ENCODE results near the genes LONP2 and CBLN1.

GRCh38 chr16:46581464-46581932 lies 39.7 kb downstream of the SHCBP1 start:
- RRBS, result no CpG with 5 or more reads among the region's 2 CpGs

- RRBS, result no CpG with 5 or more reads among the region's 11 CpGs
Measured at GRCh38 chr16:46737761-46738291, 10.3 kb downstream of the MYLK3 start.

DNA sequence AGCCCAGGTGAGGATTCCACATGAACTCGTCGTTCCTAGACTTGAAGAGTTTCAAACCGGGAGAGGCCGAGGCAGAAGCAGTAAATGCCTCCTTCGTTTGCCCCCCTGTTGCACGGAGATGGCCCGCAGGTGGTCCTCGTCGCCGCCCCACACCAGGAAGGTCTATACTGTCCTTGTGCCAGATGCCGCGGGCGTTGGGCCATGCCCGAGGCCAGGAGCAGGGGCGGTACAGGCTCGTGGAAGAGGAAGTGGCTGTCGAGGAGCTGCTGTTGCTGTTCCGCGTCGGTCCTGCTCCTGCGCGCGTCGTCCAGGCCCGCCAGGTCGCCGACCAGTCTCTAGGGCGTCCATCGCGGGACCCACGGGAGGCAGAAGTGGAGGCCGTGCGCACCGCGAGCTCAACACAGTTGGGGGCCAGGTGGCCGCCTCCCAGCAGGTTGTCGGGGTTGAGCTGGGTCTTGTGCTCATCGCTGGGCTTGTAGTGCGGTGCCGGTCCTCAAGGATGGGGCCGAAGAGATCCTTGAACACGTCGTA lies 12.9 kb upstream of the C16orf87 start:
- RRBS, result no CpG with 5 or more reads among the region's 43 CpGs

GRCh38 chr16:46911185-46911402 lies 26.9 kb downstream of the GPT2 start:
- RRBS, result no CpG with 5 or more reads among the region's 2 CpGs

DNA sequence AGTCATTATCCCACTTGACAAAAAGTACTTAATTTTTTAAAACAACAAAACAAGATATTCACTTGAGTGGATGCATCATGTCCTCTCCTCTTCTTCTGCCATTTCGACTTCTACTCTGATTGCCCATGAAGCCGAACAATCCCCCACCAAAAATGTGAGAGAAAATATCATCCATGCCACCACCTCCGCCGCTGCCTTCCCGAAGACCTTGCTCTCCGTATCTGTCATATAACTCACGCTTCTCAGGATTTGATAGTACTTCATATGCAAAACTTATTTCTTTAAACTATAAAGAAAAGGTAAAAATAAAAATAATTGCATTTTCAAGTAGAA lies 2.2 kb downstream of the DNAJA2 start:
- RRBS, result no CpG with 5 or more reads among the region's 7 CpGs

- RRBS, result no CpG with 5 or more reads among the region's 6 CpGs
Measured at GRCh38 chr16:47058585-47058987, 85.1 kb upstream of the DNAJA2 start.

GRCh38 chr16:47291185-47292002 lies 147.6 kb upstream of the NETO2 start:
- RRBS, result no CpG with 5 or more reads among the region's 6 CpGs

DNA sequence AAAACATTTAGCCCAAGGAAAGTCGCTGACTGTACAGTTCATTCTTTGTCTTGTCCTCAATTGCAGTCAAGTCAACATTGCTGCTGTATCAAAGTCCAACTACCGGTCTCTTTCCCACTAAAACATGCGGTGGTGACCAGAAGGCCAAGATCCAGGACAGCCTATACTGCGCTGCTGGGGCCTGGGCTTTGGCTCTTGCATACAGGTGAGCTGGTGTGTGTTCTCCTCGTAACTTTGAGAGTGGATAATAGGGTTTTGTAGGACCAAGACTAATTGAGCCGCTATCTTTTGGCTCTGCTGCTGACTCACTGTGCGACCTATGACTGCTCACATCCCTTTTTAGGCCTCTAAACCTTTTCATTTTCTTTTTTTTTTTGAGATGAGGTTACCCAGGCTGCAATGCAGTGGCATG lies 38.6 kb downstream of the PHKB start:
- RRBS, result no CpG with 5 or more reads among the region's 7 CpGs

DNA sequence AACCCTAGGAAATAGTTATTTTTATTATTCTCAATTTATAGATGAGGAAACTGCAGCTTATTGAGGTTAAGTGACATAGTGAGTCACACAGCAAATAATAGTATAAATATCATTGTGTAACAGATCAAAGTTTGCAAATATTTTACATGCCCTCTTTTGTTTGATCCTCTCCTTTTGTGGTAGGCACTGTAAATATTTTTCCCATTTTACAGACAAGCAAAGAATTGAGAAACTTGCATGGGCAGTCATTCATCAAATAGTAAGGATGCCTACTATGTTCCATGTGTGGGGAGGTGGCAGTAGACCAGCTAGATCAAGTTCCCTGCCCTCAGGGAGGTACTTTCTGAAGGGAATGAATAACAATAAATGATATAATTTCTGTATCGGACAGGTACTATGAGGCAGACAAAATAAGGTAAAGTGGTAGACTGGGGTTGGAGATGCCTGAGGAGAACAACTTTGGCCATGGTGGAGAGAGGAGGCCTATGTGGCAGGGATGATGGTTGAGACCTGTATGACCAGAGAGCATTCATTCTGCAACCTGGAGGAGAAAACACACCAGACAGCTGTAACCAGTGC lies 173.1 kb downstream of the PHKB start:
- RRBS, result no CpG with 5 or more reads among the region's 1 CpG

GRCh38 chr16:47663493-47663938 lies 202.4 kb downstream of the PHKB start:
- RRBS, result no CpG with 5 or more reads among the region's 3 CpGs

- RRBS, result no CpG with 5 or more reads among the region's 1 CpG
Measured at GRCh38 chr16:47687943-47688336, 226.8 kb downstream of the PHKB start.

GRCh38 chr16:48244112-48245166 lies at the start of gene LONP2:
Gene LONP2, plus strand, starts transcription at chr16:48244300.
- RRBS, result 3% methylated on average over 12 of the region's 71 CpGs

DNA sequence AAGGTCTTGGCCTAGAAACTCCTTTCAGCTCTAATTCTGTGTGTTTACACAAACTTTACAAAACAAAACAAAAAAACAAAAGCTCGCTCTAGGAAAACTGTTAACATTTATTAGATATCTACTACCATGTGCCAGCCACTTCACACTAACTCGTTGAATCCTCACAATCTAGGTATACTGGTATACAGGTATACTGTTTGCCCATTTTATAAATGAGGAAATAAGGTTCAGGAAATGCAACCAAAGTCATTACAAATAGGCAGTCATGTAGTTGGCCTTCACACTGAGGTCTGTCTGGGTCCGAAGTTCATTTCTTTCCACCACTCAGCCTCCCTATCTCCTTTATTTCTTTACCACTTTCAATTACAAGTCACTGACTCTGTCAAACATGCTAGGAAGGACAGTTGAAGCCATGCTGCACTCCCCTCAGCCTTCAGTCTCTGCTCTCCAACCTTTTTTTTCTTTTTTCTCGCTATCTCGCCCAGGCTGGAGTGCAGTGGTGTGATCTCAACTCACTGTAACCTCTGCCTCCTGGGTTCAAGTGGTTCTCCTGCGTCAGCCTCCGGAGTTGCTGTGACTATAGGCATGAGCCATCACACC lies 20.7 kb upstream of the SIAH1 start:
- RRBS, result no CpG with 5 or more reads among the region's 7 CpGs

- RRBS, result no CpG with 5 or more reads among the region's 15 CpGs
Measured at GRCh38 chr16:48409768-48410807, 24.9 kb upstream of the SIAH1 start.

DNA sequence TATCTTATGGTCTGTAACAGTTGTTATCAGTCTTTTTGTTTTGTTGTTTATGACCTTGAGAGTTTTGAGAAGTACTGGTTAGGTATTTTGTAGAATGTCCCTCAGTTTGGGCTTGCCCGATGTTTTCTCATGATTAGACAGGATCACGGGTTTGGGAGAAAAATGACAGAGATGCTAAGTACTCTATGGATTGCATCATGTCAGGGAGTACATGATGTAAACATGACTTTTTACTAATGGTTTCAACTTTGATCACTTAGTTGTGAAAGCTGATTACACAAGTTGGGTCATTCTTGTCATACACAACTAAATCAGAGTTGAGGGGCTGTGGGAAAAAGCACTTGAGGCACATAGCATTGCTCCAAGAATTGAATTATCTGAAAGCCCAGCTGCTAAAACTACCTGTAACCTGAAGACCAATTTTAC lies 94.8 kb upstream of the SIAH1 start:
- RRBS, result no CpG with 5 or more reads among the region's 2 CpGs

DNA sequence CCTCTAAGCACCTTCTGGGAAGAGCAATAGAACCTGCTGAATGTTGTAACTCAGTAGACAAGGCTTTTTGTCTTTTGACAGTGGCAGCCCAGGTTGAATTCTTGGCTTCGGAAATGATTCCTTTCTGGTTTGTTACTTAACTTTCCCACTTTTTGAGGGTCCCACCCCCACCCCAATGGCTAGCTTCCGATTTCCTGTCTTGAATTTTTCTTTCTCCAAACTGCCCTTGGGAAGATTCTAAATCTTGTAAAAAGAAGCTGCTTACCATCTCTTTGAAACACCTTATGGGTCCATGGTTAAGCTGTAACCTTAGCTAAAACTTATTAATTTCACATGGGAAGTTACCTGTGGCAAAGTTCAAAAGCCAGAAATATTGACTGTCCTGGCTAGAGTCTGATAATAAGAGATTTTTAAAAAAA lies 18.8 kb downstream of the N4BP1 start:
- RRBS, result no CpG with 5 or more reads among the region's 2 CpGs

DNA sequence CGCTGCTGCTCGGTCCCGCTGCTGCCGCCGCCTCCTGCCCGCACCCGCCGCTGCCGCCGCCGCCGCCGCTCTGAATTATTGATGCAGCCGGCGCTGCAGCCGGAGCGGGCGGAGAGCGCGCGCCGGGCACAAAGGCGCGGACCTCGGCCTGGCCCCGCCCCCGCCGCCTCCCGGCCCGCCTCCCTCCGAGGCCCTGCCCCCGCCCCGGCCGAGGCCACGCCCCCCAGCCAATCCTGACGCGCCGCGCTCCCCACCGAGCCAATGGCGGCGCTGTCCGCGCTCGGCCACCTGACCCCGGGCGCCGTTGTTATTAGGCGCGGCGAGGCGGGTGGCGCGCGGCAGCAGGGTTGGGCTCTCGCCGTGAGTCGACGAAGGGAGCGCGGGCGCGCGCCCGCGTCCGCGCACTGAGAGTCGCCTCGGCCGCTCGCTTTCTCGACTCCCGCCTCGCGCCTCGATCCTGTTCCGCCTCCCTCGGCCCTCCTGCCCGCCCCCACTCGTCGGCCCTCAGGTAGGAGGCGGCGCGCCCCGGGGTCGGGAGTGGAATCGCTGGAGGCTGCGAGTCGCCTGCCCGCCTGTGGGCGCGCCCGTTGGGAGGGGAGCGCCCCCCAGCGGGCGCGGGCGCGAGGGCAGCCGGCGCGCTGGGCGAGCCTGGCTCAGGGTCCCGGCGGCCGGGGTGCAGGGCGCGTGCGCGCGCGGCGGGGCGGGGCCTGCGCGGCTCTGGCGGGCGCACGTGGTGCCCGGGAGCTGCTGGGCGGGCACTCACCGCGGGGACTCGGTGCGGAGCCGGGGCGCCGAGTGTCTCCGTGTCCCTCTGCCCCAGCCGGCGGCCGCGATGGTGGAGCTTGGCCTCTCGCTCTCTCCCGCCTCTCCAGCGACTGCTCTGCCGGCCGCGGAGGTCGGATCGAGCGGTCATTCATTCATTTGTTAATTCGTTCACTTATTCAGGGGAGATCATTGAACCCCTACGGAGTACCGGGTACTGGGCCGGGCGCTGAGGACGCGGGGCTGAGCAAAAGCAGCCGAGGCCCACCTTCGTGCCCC lies at the start of gene CBLN1:
Gene CBLN1, minus strand, starts transcription at position 114 of the 1,041 bp plus-strand sequence.
- RRBS, result 2% methylated on average over 55 of the region's 152 CpGs

GRCh38 chr16:49452467-49453126 lies 79.0 kb downstream of the C16orf78 start:
- RRBS, result no CpG with 5 or more reads among the region's 16 CpGs

DNA sequence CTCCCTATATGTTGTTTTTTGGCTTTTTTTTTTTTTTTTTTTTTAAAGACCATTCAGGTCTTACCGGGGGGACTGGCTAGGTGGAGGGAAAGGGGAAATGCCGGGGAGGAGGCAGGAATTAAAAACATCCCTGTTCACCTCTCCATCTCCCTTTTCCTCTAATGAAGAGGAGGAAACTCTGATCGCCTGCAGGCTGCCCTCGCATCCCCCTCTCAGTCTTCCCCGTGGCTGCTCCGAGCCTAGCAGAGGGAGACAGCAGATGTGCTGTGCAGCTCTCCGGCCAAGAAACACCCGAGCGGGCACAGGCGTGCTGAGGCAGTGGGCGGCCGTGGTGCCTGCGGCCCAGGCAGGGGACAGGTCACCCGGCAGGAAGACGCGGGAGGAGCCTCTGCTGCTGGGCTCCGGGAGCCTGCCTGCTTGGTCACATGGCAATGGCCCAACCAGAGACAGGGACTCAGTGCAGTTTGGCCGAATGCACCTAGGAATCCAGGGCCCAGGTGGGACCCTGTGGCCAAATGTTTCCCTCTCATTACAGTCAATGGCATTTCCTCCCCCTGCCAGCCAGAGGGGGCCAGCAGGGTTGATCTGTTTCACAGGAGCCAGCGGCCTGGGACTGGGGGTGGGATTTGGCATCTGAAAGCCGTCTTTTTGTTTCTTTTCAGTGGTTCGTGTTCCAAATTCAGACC lies 118.1 kb downstream of the C16orf78 start:
- RRBS, result 56% methylated on average over 6 of the region's 21 CpGs

GRCh38 chr16:49575135-49575973 lies 201.8 kb downstream of the C16orf78 start:
- RRBS, result no CpG with 5 or more reads among the region's 19 CpGs

All from cardiac fibroblast (primary cell).